Thyroid gland (tissue), 7 donors: ENCODE data around the genes MPV17L2, LSM4 and GDF15.

- PRO-cap, 2 experiments, result no peak in any of the 2 experiments
- RAMPAGE, long total RNA, 5 experiments, result no peak in any of the 5 experiments
Observed at GRCh38 chr19:17754909-17755288, 3.6 kb downstream of the FCHO1 start.

GRCh38 chr19:17836553-17837166, 11.1 kb downstream of the JAK3 start:
- PRO-cap, 2 experiments, result no peak in any of the 2 experiments
- RAMPAGE, long total RNA, 5 experiments, result no peak in any of the 5 experiments

GRCh38 chr19:17842270-17842626, 5.5 kb downstream of the JAK3 start:
- PRO-cap, 2 experiments, result peak in 2 of 2 experiments; most common plus-strand start chr19:17842340 (in 2)
- RAMPAGE, long total RNA, 5 experiments, result no peak in any of the 5 experiments

DNA sequence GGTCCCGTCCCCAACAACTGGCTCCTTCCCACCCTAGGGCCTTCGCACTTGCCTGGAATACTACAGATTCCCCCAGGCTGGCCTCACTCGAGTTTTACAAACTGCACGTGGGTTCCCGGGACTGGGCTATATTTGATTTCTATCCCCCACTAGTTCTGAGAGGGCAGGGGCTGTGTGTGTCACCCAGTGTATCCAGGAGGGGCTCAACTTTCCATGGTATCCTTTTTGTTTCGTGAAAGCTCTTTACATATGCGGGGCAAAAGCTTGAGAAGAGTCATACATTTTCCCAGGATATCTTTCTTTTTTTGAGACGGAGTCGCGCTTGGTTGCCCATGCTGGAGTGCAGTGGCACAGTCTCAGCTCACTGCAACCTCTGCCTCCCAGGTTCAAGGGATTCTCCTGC, 4.8 kb downstream of the RPL18A start:
- PRO-cap, 2 experiments, result no peak in any of the 2 experiments
- RAMPAGE, long total RNA, 5 experiments, result no peak in any of the 5 experiments

DNA sequence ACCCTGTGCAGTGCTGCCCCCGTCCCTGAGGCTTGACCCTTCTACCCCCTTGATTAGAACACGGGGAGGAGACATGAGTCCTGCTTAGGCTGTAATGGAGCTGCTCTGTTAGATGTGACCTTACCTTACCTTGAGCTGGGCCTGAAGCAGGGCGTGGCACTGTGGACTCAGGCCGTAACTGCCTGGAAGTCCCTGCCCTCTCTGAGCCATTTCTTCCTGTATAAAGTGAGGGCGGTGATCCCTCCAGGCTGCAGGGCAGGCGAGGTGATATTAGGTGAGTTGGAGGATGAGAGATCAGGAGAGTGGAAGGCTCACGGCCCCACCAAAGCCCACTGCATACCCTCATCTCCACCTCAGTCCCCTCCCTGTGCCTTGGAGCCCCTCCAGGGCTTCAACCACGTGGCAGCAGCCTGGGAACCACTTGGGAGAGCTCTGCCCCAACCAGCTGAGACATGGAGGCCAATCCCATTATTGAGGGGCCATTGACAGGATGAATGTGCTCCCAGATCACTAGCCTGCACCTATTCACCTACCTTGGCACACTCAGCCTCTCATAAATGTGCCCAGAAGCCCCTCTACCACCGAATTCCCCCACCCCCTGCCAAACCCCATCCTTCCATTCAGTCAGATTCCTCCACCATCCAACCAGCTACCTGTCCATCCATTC, 5.9 kb upstream of the SLC5A5 start:
- PRO-cap, 2 experiments, result no peak in any of the 2 experiments
- RAMPAGE, long total RNA, 5 experiments, result no peak in any of the 5 experiments

- PRO-cap, 2 experiments, result no peak in any of the 2 experiments
- RAMPAGE, long total RNA, 5 experiments, result no peak in any of the 5 experiments
Observed at GRCh38 chr19:17883535-17884102, 11.9 kb downstream of the SLC5A5 start.

DNA sequence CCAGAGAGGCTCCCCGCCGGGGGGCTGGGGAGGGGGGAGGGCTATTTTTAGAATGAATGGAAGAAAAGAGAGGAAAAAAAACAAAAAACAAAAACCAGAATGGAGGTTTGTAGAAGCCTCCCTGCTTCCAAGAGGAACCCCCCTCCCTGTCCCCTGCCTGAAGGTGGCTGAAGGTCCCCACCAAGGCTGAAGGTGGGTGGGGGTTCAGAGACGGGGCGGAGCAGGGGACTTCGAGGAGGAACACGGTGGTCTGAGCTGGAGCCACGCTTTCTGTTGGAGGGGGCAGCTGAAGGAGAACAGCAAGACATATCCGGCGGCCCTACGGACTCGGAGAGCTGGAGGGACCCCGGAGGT, 15.9 kb upstream of the KCNN1 start:
- PRO-cap, 2 experiments, result no peak in any of the 2 experiments
- RAMPAGE, long total RNA, 5 experiments, result no peak in any of the 5 experiments

- PRO-cap, 2 experiments, result no peak in any of the 2 experiments
- RAMPAGE, long total RNA, 5 experiments, result no peak in any of the 5 experiments
Observed at GRCh38 chr19:17951412-17952396, 15.2 kb upstream of the KCNN1 start.

- PRO-cap, 2 experiments, result peak in 1 of 2 experiments; most common plus-strand start chr19:18021648 (in 1); most common minus-strand start chr19:18021532 (in 1)
- RAMPAGE, long total RNA, 5 experiments, result no peak in any of the 5 experiments
Observed at GRCh38 chr19:18021026-18021948, 13.3 kb downstream of the ARRDC2 start.

GRCh38 chr19:18168694-18169484, 4.7 kb upstream of the IFI30 start:
- PRO-cap, 2 experiments, result no peak in any of the 2 experiments
- RAMPAGE, long total RNA, 5 experiments, result no peak in any of the 5 experiments

DNA sequence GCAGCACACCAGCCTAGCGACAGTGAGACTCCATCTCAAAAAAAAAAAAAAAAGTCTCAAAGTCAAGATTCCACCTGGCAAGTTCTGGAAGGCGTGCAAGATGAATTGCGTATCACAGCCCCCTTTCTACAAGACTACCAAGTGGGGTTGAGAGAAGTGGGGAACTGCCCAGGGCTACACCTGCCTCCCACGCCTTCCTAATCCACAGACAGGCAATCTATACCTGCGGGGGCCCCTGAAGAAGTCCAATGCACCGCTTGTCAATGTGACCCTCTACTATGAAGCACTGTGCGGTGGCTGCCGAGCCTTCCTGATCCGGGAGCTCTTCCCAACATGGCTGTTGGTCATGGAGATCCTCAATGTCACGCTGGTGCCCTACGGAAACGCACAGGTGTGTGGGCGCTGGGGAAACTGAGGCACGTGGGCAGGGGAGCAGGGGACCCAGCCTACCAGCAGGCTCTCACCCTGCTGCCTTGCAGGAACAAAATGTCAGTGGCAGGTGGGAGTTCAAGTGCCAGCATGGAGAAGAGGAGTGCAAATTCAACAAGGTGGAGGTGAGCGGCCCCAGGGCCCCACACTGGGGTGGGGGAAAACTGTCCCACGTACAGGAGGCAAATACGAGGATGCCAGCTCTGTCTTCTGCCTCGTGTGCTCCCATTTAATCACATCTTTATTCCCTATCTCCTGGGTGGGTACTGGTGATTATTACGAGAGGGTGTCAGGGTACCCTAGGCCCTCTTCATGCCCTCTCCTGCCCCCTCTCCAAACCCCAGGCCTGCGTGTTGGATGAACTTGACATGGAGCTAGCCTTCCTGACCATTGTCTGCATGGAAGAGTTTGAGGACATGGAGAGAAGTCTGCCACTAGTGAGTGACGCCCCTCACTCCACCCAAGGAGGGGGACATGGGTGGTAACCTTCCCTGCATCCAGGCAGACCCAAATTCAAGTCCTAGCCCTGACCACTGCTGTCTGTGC, 1.5 kb downstream of the IFI30 start:
- PRO-cap, 2 experiments, result no peak in any of the 2 experiments
- RAMPAGE, long total RNA, 5 experiments, result start-site peak on the plus strand in 1 of 5 experiments, centred at position 805 of the sequence, 20 reads per replicate

- PRO-cap, 2 experiments, result peak in 2 of 2 experiments; most common plus-strand start chr19:18193268 (in 2); most common minus-strand start chr19:18192731 (in 1)
- RAMPAGE, long total RNA, 5 experiments, result start-site peak on the plus strand in 4 of 5 experiments, at chr19:18193218-18193275 at its widest, 16 to 236 reads per replicate
Observed at GRCh38 chr19:18192595-18193538, at the start of gene MPV17L2. Gene MPV17L2, plus strand, starts transcription at chr19:18193218.

DNA sequence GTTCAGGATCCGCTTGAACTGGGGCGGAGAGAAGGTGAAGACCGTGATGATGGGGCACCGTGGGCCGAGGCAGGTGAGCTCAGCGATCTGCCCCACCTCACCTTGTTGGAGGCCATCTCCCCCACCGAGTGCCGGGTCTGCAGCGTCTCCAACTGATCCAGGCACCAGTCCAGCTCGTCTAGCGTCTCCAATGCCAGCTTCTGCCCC, 6.0 kb downstream of the PDE4C start:
- PRO-cap, 2 experiments, result no peak in any of the 2 experiments
- RAMPAGE, long total RNA, 5 experiments, result no peak in any of the 5 experiments

GRCh38 chr19:18220509-18221327, 5.5 kb downstream of the PDE4C start:
- PRO-cap, 2 experiments, result no peak in any of the 2 experiments
- RAMPAGE, long total RNA, 5 experiments, result no peak in any of the 5 experiments

DNA sequence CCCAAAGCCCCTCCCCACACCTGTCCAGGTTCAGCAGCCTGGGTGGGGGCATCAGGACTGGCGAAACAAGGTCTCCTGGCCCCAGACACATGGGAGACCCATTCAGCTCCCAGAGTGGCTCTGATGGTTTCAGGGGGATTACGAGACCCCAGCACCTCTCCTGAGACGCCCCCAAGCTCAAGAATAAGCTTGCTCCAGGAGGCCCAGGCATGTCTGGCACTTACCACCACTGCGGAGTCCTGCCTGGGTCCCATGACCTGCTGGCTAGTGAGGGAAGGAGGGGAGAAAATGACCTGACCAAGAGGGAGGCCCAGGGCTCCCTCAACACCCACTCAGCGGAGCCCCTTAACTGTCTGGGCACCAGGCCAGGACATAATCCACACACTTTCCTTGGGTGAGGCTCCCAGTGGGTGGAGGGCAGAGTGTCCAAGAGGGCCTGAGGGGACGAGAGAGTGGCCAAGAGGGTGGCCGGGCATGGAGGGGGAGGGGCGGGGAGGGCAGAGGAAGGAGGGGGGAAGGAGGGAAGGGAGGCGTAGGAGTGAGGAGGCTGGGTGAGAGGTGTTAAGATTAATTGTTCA, 21.8 kb upstream of the PDE4C start:
- PRO-cap, 2 experiments, result peak in 1 of 2 experiments; most common minus-strand start position 241 of the sequence (in 1)
- RAMPAGE, long total RNA, 5 experiments, result no peak in any of the 5 experiments

- PRO-cap, 2 experiments, result no peak in any of the 2 experiments
- RAMPAGE, long total RNA, 5 experiments, result no peak in any of the 5 experiments
Observed at GRCh38 chr19:18265129-18265816, 9.0 kb downstream of the IQCN start.

DNA sequence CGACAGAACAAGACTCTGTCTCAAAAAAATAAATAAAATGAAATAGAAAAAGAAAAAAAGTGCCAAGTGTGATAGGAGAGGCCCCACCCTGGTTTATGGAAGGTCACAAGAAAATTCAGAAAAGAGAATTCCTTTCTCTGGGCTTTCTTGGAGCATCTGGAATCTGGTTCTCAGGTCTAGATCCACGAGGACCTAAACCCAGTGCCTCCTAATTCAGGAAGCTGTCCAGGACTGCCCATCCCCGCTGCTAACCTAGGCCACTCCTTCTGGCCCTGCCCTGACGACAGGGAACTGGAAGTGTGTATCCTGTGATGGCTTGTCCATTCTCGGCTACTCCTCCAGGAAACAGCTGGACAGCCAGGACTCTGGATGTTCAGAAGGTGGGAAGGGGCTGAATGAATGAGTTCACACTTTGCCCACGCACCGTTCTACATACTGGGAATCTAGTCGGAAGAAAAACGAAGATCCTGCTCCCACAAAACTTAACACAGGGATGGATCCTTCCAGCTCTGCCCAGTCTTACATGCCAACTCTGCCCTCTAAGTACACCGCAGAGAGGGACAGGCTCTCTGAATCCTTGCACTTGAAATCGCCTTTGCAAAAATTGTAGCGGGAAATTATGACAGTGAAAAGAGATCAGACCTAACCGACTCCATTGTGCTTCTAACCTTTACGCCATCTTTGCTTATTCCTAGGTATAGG, 2.0 kb downstream of the LSM4 start:
- PRO-cap, 2 experiments, result peak in 1 of 2 experiments; most common plus-strand start position 376 of the sequence (in 1); most common minus-strand start position 233 of the sequence (in 1)
- RAMPAGE, long total RNA, 5 experiments, result no peak in any of the 5 experiments

DNA sequence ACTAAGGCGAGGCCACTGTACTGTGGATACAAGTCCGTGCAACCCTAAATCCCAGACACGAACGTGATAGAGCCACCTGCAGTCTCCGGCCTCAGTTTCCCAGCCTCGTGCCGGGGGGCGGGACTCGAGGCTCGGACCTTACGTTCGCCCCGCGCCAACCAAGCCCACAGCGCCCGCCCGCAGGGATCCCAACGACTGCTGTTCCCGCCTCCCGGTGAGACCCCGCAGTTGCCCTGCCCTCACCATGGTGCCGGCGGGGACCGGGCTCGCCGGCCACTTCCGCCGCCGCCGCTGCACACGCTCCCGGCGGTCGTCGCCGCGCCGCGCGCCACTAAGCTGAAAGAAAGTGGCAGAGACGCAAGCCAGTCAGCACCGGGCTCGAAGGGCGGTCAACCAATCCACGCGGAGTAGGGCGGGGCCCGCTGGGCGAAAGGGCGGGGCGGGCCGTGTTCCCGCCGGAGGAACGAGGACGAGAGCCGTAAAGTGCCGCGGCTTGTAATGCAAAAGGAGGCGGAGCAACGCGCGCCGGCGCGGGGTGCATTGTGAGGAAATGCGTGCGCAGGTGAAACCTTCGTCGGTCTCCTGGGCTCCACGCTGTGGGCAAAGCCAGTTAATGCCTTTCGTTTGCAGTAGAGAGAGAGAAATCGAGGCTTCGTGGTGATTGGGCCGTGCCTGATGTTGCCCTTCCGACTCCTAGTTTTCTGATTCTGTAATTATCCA, at the start of gene LSM4:
LSM4 (minus strand) TSS at position 302 of the 720 bp plus-strand sequence.
- PRO-cap, 2 experiments, result peak in 2 of 2 experiments; most common plus-strand start position 540 of the sequence (in 1); most common minus-strand start position 278 of the sequence (in 2)
- RAMPAGE, long total RNA, 5 experiments, result start-site peak on the minus strand in 5 of 5 experiments, centred at positions 288 to 297 of the sequence, 406 to 3,034 reads per replicate

GRCh38 chr19:18346100-18346532, 5.7 kb downstream of the PGPEP1 start:
- PRO-cap, 2 experiments, result no peak in any of the 2 experiments
- RAMPAGE, long total RNA, 5 experiments, result no peak in any of the 5 experiments

GRCh38 chr19:18385463-18386749, at the start of gene GDF15:
Gene GDF15, plus strand, starts transcription at chr19:18386158.
- PRO-cap, 2 experiments, result peak in 2 of 2 experiments; most common plus-strand start chr19:18386158 (in 2)
- RAMPAGE, long total RNA, 5 experiments, result no peak in any of the 5 experiments